A549 (cell line): Measurements from ENCODE around the gene C1orf127.

DNA sequence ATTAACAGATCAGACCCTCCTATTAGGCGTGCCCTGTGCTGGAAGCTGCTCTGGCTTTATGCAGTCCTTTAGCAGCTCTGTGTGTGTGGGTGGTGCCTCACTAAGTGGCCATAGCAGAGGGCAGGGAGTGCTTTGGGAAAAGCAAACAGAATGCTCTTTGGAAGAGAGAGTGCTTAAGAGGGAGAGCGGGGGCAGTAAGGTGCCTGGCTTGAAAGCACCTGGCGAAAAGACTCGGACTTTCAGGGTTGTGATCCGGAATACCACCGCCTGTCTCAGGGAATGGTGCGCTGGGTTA is 44.4 kb downstream of the PEX14 start:
- PRO-cap: no peak
CAGE:
- cytosol, long polyA plus RNA: no peak
- long polyA plus RNA: no peak
- nucleus, long polyA plus RNA: no peak

- PRO-cap: no peak
CAGE:
- cytosol, long polyA plus RNA: no peak
- long polyA plus RNA: no peak
- nucleus, long polyA plus RNA: no peak
These were observed 54.3 kb downstream of the PEX14 start for GRCh38 chr1:10528923-10529564.

DNA sequence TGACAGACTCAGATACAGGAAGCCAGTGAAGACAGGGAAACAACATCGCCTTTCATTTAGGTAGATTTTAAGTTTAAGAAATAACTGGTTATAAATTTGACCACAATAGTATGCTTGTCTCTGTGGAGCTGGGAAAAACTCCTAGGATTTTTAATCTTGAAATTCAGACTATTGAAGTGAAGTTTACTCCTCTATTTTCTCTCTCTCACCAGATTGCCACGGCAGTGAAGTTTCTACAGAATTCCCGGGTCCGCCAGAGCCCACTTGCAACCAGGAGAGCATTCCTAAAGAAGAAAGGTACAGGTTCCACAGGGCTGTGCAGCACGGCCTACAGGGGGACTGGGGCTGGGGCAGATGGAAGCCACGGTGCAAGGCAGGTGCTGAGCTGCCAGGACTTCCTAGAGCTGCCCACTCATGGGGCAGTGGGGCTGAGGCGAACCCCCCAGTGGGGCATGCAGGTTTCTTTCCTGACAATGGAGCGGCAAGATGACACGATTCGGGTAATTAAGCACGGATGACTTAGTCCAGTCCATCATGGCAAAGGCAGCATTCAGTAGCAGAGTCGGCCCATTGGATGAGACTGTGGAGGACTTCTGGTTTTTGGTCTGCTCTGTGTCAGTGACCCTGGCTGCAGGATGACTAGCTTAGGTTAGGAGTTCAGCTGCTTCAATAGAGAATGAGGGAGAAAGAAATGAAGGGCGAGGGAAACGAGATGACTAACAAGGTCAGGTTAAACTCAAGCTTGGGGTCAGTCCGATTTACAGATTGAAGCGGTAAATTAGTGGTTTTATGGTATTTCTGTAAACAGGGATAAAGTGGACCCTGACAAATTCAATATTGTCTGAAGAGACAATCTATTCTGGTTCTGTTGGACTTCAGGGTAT is 61.5 kb downstream of the PEX14 start:
- PRO-cap: no peak
CAGE:
- cytosol, long polyA plus RNA: no peak
- long polyA plus RNA: no peak
- nucleus, long polyA plus RNA: no peak

DNA sequence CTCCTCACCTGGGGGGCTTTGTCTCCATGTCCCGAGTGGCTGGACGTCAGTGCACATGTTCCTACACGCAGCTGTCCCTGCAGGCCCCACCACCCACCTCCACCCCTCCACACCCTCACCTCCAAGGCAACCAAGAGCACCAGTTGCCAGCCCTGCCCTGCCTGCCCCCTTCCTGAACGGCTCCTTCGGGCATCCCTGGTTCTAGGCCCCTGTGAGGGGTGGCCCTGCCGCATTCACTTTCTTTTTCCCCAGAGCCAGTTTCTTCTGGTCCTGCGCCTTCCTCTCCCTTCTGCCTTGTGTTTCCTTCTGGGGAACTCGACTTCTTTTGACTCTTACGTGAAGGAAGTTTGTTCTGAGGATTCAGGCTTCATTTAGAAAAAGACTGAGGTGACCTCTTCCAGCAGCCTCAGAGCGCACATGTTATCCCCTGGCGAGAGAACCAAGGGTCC is 147.3 kb downstream of the PEX14 start:
- PRO-cap: no peak
CAGE:
- cytosol, long polyA plus RNA: no peak
- long polyA plus RNA: no peak
- nucleus, long polyA plus RNA: no peak

DNA sequence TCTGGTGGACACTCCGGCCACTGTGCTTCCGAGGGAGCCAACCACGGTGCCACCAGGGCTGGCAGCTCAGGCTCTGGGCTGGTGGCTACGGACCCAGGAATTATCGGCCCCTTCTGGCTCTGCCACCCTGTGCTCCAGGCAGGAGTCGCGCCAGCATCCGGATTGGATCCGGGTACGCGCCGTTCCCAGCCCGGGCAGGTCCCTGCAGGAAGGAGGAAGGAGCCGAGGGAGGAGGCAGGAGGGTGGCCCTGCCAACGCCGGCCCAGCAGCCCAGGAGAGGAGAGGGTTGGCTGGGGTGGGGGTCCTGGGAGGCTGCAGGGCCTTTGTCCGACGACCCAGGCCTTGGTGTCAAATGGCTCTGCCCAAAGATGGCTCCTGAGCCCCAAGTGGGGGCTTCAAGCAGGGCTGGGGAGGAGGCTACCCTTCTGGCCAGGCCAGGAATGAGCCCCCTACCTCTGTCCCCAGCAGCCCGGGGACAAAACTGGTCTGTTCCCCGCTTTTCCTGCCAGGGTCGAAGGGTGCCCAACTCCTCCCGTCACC is 160.4 kb downstream of the CASZ1 start:
- PRO-cap: bidirectional peak, plus-strand start at position 254 of the sequence, minus-strand start at position 164 of the sequence
CAGE:
- cytosol, long polyA plus RNA: no peak
- long polyA plus RNA: no peak
- nucleus, long polyA plus RNA: no peak

GRCh38 chr1:10648767-10649966 is 147.3 kb downstream of the CASZ1 start:
- PRO-cap: no peak
CAGE:
- cytosol, long polyA plus RNA: no peak
- long polyA plus RNA: no peak
- nucleus, long polyA plus RNA: no peak

GRCh38 chr1:10660027-10660660 is 136.3 kb downstream of the CASZ1 start:
- PRO-cap: no peak
CAGE:
- cytosol, long polyA plus RNA: no peak
- long polyA plus RNA: no peak
- nucleus, long polyA plus RNA: no peak

GRCh38 chr1:10661517-10662264 is 134.8 kb downstream of the CASZ1 start:
- PRO-cap: no peak
CAGE:
- cytosol, long polyA plus RNA: no peak
- long polyA plus RNA: no peak
- nucleus, long polyA plus RNA: no peak

GRCh38 chr1:10737153-10737762 is 59.2 kb downstream of the CASZ1 start:
- PRO-cap: no peak
CAGE:
- cytosol, long polyA plus RNA: no peak
- long polyA plus RNA: no peak
- nucleus, long polyA plus RNA: no peak

DNA sequence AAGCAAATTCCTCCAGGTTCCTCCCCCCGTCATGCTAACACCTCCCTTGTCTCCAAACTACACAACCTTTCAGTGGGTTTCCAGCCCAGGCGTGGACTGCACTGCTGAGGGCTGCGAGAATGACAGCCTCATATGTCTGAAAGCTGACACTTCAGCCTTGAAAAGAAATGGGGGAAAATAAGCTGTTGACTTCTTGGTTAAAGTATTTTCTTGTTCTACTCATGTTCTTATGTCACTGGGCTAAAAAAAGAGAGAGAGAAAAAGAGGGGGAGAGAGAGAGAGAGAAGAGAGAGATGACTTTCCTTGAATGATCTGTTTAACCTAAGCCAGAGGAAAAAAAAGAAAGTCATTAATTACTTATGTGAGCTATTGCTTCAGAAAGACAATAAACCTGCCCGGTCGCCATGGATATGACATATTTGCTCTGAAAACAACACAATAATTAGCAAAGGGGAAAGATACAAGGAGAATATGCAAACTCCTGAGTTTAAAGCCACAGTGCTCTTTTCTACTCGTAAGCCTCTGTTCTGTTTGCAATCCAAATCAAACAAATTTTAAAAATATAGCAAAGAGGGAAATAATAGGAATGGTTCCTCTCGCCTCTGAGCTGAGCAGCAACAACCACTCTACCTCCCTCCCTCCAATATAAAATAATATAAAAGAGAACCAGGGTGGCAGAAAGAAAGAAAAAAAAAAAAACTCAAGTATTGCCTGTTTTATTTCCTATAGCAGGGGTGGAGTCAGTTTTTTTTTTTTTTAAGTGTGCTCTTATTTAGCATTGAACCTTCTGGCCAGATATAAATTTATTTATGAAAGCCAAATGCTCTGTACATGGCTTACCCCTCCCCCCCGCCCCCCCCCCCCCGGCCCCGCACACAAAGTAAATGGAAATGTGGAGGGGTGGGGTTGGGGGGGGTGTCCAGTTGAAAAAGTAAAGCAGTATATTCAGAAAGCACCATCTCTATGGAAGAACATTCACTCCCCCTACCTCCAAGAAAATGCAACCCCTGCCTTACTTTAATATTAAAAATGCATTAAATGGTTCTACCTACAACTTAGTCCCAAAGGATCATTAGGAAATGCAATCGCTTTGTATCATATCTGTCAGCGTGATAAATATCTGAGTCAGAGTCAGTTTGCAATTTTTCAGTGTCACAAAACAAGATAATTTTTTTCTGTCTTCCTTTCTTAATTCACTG is 4.6 kb downstream of the CASZ1 start:
- PRO-cap: no peak
CAGE:
- cytosol, long polyA plus RNA: no peak
- long polyA plus RNA: no peak
- nucleus, long polyA plus RNA: no peak

GRCh38 chr1:10899858-10900677 is 81.8 kb downstream of the C1orf127 start:
- PRO-cap: no peak
CAGE:
- cytosol, long polyA plus RNA: no peak
- long polyA plus RNA: no peak
- nucleus, long polyA plus RNA: no peak

- PRO-cap: no peak
CAGE:
- cytosol, long polyA plus RNA: no peak
- long polyA plus RNA: no peak
- nucleus, long polyA plus RNA: no peak
These were observed 7.8 kb downstream of the C1orf127 start for GRCh38 chr1:10974044-10974479.

- PRO-cap: no peak
CAGE:
- cytosol, long polyA plus RNA: no peak
- long polyA plus RNA: no peak
- nucleus, long polyA plus RNA: no peak
These were observed at the start of gene C1orf127 for GRCh38 chr1:10981856-10982215. Gene C1orf127 (minus strand): TSS chr1:10982076.

- PRO-cap: no peak
CAGE:
- cytosol, long polyA plus RNA: no peak
- long polyA plus RNA: no peak
- nucleus, long polyA plus RNA: no peak
These were observed 15.4 kb downstream of the ANGPTL7 start for GRCh38 chr1:11204347-11205224.

GRCh38 chr1:11725305-11726137 is 10.4 kb upstream of the AGTRAP start:
- PRO-cap: no peak
CAGE:
- cytosol, long polyA plus RNA: no peak
- long polyA plus RNA: no peak
- nucleus, long polyA plus RNA: no peak

- PRO-cap: no peak
CAGE:
- cytosol, long polyA plus RNA: no peak
- long polyA plus RNA: no peak
- nucleus, long polyA plus RNA: no peak
These were observed 2.9 kb downstream of the AGTRAP start for GRCh38 chr1:11738798-11739261.

GRCh38 chr1:11754063-11754941 is 7.7 kb upstream of the C1orf167 start:
- PRO-cap: no peak
CAGE:
- cytosol, long polyA plus RNA: no peak
- long polyA plus RNA: no peak
- nucleus, long polyA plus RNA: no peak

DNA sequence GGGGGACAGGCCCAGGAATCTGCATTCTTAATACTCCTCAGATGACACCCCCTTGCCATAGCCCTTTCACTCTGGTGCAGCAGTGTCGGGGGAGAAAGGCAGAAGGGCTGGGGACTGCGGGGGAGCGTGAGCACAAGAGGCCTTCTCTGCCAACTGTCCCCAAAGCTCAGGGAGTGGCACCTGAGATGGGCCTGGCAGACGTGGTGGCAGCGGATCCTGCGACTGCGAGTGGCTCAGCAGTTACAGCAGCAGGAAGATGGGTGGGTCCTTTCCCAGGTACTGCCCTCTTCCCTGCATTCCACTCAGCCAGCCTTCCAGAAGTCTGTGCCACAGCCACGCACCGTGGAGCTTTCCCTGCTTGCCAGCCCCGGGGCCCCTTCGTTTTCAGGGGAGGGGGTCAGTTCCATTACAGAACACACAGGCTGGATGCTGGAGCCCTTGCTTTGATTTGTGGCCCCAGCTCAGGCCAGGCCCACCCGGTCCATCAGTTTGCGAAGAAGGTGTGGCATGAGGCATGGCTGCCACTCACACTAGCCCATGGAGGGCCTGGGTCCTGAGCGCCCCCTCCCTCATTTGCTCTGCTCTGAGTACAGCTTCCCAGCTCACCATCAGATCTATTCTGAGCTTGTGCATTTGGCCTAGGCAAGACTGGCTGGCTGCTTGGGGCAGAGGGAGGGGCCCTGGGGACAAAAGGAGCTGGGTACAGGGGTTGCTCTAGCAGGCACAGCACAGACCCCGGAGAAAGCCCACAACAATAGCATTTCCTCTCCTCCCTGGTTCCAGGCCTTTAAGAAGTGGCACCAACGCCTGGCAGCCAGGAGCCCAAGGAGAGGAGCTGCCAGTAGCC is 17.1 kb downstream of the MTHFR start:
- PRO-cap: no peak
CAGE:
- cytosol, long polyA plus RNA: no peak
- long polyA plus RNA: no peak
- nucleus, long polyA plus RNA: no peak

DNA sequence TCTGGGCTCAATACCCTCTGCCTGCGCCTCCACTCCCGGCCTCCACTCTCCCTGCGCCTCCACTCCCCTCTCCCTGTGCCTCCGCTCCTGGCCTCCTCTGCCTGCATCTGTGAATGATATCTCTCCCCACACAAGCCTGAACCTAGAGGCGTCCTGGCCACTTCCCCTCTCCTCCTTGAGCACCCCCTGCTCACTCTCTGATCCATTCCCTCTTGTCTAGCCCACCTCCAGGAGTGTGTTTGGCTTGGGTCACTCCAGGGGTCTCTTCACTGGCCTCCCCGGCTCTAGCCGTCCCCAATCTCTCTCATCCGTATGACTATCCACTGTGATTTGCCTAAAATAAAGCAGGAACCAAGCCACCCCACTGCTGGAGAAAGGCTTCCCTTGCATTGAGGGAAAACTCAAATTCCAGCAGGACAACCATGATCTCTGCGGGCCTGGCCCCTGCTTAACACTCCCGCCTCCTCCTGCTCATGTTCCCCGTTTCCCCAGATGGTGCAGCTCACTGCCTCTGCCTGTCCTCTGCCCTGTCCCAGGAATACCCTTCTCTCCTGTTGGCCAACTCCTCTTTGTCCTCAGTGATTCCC is 14.3 kb downstream of the MTHFR start:
- PRO-cap: no peak
CAGE:
- cytosol, long polyA plus RNA: no peak
- long polyA plus RNA: no peak
- nucleus, long polyA plus RNA: no peak

- PRO-cap: no peak
CAGE:
- cytosol, long polyA plus RNA: no peak
- long polyA plus RNA: no peak
- nucleus, long polyA plus RNA: no peak
These were observed 14.3 kb downstream of the NPPA start for GRCh38 chr1:11833105-11833877.